ENCODE data around the gene CREG2.

- PRO-cap, 2 experiments = peak in 2 of 2 experiments; most common plus-strand start chr2:100818556 (in 2)
Measured at GRCh38 chr2:100818440-100818921, 1.5 kb upstream of the NPAS2 start.

GRCh38 chr2:100902608-100903661 is 83.0 kb downstream of the NPAS2 start:
- PRO-cap, 2 experiments = no peak in any of the 2 experiments

DNA sequence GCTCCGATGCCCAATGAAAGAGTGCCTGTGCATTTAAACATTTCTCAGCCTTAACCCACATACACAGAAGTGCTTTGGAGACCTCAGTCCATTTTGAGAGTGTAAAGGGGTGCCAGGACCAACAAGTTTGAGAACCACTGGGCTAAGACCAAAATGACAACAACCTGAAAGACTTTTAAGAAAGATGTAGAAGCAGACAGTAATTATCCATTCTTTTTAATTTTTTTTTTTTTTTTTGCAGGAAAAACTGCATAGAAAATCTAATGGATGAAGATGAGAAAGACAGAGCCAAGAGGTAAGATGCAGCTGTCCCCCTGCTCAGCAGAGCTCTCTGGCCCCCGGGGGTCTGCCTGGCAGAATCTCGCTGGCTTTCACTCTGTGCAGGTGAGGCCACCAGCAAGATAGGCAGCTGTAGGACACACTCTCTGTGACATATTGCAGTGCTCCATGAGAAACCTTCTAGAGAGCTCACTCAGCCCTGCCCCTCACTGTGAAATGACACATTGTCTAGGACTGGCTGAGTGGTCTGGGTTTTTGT is 84.6 kb downstream of the NPAS2 start:
- PRO-cap, 2 experiments = no peak in any of the 2 experiments

GRCh38 chr2:100935359-100936013 is 66.6 kb upstream of the RPL31 start:
- PRO-cap, 2 experiments = peak in 2 of 2 experiments; most common plus-strand start chr2:100935634 (in 2); most common minus-strand start chr2:100935487 (in 1)

GRCh38 chr2:100989007-100989822 is 12.9 kb upstream of the RPL31 start:
- PRO-cap, 2 experiments = no peak in any of the 2 experiments

- PRO-cap, 2 experiments = no peak in any of the 2 experiments
Measured at GRCh38 chr2:101113230-101114301, 37.6 kb downstream of the TBC1D8 start.

DNA sequence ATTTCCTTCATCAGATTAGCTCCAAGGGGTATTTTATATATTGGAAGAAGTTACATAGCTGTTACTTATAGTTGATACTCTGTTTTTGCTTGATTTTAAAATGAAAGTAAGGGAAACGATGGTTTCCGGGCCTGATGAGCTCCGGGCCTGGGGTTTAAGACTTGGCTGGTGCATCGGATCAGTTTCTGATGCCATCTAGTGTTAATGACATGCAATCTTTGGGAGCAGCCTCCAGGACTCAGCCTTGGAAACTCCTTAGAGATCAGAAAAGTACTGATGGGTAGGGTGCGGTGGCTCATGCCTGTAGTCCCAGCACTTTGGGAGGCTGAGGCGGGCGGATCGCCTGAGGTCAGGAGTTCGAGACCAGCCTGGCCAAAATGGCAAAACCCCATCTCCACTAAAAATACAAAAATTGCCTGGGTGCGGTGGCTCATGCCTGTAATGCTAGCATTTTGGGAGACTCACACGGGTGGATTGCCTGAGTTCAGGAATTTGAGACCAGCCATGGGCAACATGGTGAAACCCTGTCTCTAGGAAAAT is 47.1 kb upstream of the CNOT11 start:
- PRO-cap, 2 experiments = no peak in any of the 2 experiments

GRCh38 chr2:101282519-101283493 is 25.7 kb downstream of the RNF149 start:
- PRO-cap, 2 experiments = no peak in any of the 2 experiments

GRCh38 chr2:101311380-101311801 is 2.9 kb upstream of the RNF149 start:
- PRO-cap, 2 experiments = no peak in any of the 2 experiments

GRCh38 chr2:101330342-101331342 is 22.1 kb upstream of the RNF149 start:
- PRO-cap, 2 experiments = peak in 1 of 2 experiments; most common plus-strand start chr2:101330696 (in 1); most common minus-strand start chr2:101330527 (in 1)

- PRO-cap, 2 experiments = no peak in any of the 2 experiments
Measured at GRCh38 chr2:101386781-101387842, at the start of gene CREG2. Gene CREG2, minus strand, starts transcription at chr2:101387503.

GRCh38 chr2:101698374-101698828 is 894 bp downstream of the MAP4K4 start:
- PRO-cap, 2 experiments = no peak in any of the 2 experiments

- PRO-cap, 2 experiments = no peak in any of the 2 experiments
Measured at GRCh38 chr2:101705283-101706280, 8.1 kb downstream of the MAP4K4 start.

DNA sequence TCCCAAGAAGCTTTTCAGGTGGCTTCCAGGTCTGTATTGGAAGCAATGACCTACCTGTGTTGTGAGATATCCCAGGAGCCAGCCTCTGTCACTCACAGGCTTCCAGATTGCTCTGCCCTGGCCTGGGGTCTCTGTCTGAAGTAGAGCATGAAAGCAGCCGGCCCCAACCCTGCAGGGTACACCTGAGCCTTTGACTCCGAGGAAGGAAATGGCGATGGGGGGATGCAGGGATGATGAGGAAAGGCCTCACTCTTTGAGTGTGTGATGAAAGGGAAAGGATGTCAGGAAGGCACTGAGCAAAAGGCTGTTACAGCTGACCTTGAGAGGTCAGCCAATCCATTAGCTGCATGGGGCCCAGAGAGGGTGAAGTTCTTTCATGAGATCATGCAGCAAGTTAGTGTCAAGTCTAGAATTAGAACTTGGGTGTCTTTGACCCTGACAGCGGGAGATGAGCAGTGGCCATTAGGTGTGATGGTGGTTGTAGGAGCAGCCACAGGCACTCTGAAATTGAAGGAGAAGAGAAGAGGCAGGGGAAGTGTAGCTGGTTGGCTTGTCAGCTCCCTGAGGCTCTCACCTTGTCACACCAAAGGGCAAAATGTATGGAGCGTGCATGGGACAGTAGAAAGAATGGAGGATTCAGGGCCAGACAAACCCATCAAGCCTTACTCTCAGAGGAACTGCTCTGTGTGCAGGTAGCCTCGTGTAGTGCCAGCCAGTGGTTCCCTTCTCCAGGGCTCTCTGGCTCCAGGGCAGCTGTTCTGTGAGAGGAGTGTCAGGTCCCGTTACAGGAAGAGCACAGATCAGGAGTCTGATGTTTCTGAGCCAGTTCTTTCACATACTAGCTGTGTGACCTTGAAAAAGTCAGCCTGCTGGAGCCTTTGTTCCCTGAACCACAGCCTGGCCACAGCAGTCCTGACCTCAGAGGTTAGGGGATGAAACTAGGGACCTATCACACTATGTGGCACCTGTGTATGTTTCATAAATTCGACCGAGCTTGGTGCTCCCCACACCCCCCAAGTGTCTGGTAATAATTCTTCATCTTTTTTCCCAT is 35.9 kb downstream of the MAP4K4 start:
- PRO-cap, 2 experiments = peak in 1 of 2 experiments; most common plus-strand start position 906 of the sequence (in 1); most common minus-strand start position 740 of the sequence (in 1)

DNA sequence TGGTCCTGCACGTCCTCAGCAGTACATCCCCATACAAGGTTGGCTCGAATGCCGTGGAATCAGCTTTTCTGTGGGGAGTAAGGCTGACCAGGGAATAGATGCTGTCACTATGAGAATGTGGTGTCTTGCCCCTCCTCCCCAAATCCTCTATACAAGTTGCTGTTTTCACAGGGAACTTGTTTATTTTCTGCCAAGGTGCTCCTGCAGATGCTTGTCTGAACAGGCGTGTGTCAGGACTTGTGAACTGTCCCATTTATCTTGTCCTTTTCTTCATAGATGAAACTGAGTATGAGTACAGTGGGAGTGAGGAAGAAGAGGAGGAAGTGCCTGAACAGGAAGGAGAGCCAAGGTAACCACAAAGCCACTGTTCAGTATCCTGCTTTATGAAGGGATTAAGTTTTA is 144.8 kb downstream of the MAP4K4 start:
- PRO-cap, 2 experiments = no peak in any of the 2 experiments

DNA sequence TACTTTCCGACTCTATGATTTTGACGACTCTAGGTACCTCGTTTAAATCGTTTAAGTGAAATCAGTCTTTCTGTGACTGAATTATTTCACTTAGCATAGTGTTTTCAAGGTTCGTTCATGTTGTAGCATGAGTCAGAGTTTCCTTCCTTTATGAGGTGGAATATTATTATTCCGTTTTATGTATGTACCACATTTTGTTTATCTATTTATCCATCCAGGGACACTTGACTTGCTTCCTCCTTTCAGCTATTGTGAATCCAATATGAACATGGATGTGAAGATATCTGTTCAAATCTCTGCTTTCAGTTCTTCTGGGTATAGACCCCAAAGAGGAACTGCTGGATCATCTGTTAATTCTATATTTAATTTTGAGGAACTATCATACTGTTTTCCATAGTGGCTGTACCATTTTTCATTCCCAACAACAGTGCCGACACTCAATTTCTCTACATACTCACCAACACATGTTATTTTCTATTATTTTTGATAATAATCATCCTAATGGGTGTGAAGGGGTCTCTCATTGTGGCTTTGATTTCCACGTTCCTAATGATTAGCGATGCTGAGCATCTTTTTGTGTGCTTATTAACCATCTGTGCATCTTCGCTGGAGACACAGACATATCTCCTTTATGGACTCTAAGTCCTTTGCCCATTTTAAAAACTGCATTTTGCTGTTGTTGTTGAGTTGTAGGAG is 19.3 kb downstream of the IL1R2 start:
- PRO-cap, 2 experiments = no peak in any of the 2 experiments

- PRO-cap, 2 experiments = no peak in any of the 2 experiments
Measured at GRCh38 chr2:102034887-102035341, 43.2 kb downstream of the IL1R2 start.

DNA sequence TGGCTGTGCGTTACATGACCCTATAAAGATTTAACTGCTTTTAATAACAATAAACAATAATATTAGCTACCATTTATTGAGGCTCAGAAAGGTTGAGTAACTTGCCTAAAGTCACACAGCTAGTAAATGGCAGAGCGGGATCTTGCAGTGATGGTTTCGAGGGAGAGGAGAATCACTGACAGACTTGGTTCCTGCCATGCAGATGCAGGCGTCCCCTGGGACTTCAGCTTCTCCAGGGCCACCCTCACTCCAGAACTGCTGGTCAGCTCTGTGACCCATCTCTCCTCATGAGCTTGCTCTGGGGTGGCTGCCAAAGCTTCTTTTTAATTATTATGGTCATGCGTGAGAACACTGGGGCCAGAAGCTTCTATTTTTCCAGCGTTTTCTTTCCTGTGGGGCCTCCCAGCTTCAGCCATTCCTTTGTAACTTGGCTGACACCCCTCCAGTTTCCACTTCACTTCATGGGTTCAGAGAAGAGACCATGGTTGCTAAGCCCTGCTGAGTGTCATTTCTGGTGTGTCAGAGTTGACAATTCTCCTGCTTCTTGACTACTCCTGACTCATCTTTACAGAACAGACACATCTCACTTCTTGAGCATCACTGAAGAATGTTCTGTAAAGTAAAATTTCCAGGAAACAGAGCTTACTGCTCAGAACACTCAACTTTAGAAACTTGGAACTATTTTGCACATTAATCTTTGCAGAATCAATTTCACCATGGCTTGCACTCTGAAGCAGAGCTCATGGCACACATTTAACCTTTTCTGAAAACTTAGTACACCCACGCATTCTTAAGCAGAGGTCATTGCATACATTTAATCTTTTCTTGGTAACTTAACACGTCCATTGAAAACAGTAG is 70.4 kb downstream of the IL1R2 start:
- PRO-cap, 2 experiments = no peak in any of the 2 experiments

DNA sequence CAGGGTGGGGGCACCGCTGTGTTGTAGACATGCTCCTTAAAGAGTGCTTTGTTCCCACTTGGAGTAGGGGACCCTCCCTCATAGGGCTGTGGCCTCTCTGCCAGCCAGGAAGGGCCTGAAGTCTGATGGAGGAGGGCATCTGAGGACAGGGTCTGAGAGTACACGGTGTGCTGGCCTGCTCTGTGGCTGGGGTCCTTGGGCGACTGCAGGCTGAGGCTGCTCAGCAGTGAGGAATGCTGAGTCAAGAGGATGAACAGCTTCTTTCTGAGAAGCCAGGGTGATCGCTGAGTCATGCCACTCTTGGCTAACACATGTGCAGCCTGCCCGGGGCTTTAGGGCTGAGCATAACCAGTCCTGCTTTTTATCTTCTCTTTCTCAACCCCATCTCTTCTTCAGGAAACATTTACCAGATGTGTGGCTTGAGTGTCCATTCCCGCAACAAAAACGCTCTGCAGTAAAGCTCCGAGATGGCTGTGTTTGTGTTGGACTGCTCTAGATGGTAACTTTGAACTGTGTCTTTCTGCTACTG is 72.5 kb downstream of the IL1R2 start:
- PRO-cap, 2 experiments = no peak in any of the 2 experiments

- PRO-cap, 2 experiments = no peak in any of the 2 experiments
Measured at GRCh38 chr2:102066427-102067104, 74.8 kb downstream of the IL1R2 start.

Measured in right ventricle myocardium (tissue), 1 donor.